ENCODE data around the genes ZCCHC13 and ATP7A.

- RRBS, result no CpG with 5 or more reads among the region's 2 CpGs
These were observed 84.6 kb upstream of the ZCCHC13 start for GRCh38 chrX:74219396-74219717.

DNA sequence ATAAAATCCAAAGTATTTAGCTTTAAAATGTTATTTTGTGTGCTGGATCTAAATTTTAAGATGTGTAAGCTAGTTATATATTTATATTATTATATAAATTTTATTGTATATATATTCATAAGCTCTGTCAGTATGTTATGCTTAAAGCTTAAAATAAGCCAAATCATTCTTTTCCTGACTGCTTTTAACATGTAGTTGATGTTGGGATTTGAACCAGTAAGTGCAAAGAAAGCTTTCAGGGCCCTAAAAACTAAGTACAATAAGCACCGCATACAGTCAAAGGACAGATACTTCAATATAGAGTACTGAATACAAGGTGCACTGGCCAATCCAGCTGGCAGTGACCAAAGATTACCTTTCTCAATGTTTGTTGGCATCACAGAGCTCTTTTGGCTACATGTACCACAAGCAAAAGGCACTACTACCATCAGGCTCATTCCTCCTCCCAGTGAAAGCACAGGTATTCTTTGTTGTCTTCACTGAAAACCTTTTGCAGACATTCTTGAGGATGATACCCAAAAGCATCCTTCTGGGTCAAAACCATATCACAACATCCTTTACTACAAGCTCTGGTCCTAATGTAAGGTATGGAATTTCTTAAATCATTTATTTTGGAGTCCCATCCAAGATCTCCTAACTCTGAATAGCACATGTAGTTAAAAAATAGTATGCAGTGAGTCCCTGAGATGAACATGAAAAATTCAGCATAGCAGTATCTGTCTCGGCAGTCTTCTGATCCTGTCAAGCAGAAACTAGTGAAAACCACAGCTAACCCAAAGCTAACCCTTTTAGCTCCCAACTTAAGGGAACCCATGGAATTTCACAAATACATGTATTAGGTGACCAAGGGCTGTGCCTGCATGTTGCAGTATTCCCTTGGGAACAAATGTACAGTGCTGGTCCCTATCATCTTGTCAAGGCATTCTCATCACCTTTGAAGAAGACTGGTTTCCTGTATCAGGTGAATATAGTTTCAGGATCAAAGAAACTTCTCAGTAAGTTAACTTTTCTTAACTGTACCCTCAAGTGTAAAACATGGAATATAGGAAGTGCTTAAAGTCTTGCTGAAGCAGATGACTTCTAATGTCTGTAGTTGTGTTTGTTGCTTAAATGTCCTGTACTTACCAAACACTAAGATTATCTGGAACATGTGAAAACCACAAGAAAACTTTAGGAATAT is 65.0 kb upstream of the ZCCHC13 start:
- RRBS, result no CpG with 5 or more reads among the region's 2 CpGs

GRCh38 chrX:74304019-74304475 is at the start of gene ZCCHC13:
TSS of gene ZCCHC13 (plus strand) at chrX:74304180.
- RRBS, result no CpG with 5 or more reads among the region's 23 CpGs

GRCh38 chrX:74658809-74659308 is 44.4 kb upstream of the RLIM start:
- RRBS, result 19% methylated on average over 3 of the region's 9 CpGs

- RRBS, result no CpG with 5 or more reads among the region's 11 CpGs
These were observed 2.5 kb downstream of the MAGEE1 start for GRCh38 chrX:76429855-76430664.

- RRBS, result no CpG with 5 or more reads among the region's 3 CpGs
These were observed 129.7 kb downstream of the ATRX start for GRCh38 chrX:77656335-77656779.

- RRBS, result no CpG with 5 or more reads among the region's 3 CpGs
These were observed 110.0 kb downstream of the ATRX start for GRCh38 chrX:77675822-77676553.

GRCh38 chrX:77910284-77911155 is at the start of gene ATP7A:
TSS of gene ATP7A (plus strand) at chrX:77910693.
- RRBS, result 0% methylated on average over 5 of the region's 38 CpGs

GRCh38 chrX:78109507-78110142 is 5.6 kb downstream of the PGK1 start:
- RRBS, result no CpG with 5 or more reads among the region's 3 CpGs

- RRBS, result no CpG with 5 or more reads among the region's 5 CpGs
These were observed 14.7 kb downstream of the TAF9B start for GRCh38 chrX:78124554-78125395.

DNA sequence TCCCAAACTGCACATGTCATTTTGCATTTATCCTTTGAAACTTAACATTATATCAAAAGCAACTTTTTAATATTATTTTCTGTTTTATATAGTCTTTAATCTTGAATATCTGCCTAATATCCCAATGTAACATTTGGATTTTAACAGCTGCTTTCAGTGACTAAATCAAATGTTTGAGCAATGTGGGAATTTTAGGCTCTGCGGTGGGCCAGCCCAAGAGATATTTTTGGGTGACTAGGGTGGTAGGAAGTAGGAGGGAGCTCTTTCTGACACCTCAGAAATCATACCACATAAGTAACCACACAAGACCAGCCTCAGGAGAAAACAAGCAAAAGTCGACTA is 342 bp downstream of the RTL3 start:
- RRBS, result no CpG with 5 or more reads among the region's 2 CpGs

DNA sequence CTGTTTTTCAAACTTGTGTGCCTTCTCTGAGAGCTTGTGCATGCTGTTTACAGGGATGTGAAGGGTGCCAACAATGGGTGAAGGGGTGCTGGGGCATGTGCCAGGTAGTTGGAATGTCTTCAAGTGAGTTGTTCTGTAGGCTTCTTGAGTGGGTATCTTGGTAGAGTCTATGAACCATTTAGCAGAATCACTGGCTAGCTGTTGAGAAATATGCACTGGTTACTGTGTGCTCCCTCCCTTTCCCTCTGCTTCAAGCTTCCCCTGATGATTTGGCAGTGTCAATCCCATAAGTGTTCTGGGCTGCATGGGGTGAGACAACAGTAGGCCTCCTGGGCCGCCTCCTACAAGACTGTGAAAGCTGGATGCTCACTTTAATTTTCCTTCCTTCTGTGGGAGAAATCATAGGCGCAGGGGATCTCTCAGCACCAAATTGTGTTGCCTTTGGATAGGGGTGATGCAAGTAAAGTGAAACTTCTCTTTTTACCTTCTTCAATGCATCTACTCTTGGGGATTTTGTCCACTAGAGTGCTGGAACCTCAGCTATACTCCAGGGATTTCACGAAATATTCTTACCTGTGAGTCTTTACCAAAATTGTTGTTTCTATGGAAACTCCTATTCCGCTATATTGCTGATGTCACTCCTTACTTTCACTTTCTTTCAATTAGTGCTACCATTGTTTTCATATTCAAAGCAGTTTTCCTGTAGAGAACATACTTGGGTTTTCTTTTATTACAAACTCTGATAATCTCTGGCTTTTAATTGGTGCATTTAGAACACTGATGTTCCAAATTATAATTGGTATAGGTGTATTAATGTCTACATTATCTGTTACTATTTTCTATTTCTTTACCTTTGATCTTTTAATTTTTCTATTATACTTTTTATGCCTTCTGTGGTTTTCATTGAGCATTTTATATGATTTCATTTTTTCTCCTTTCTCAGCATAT is 29.8 kb downstream of the ITM2A start:
- RRBS, result no CpG with 5 or more reads among the region's 4 CpGs

GRCh38 chrX:80676455-80677464 is 132.9 kb downstream of the BRWD3 start:
- RRBS, result no CpG with 5 or more reads among the region's 9 CpGs

DNA sequence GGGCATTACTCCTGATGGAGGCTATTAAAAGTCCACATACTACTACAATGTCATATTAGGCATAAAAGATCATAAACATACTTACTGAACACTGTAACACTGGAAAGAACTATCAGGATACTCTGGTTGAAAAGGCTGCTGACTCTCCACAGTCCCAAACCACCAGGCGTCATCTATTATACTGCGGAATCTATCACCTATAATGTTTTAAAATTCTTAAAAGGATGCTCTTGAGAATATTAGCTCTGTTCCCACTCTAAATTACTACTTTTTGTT is 116.9 kb downstream of the BRWD3 start:
- RRBS, result no CpG with 5 or more reads among the region's 2 CpGs

DNA sequence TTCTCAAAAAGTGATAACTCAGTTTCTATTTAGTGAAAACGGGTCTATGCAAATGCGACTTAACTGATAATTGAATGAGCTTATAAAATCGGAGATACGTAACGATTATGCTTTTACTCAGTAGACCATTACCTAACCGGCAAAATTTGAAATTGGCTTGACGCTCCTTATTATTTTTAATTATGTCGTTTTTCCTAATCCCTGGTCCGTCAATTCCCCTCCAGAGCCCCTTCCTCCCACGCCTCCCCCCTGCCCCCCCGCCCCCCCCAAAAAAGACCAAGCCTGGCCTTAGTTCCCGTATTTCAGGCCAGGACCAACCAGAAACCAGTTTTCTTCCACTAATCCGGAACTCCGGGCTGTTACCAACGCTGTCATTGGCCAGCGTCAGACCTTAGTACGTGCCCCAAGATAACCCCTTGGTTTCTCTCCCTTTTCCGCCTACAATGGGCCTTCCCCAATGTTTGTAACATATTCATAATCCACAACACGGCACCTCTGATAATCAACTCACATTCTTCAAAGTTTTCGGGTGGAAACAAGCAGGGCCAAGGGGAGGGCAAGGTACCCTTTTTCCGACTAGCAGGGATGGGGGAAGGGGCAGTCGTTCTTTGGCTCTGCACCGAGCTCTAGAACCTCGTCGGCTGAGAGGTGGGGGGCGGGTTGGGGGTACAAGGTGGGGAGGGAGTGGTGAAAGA is 1.7 kb downstream of the BRWD3 start:
- RRBS, result no CpG with 5 or more reads among the region's 26 CpGs

DNA sequence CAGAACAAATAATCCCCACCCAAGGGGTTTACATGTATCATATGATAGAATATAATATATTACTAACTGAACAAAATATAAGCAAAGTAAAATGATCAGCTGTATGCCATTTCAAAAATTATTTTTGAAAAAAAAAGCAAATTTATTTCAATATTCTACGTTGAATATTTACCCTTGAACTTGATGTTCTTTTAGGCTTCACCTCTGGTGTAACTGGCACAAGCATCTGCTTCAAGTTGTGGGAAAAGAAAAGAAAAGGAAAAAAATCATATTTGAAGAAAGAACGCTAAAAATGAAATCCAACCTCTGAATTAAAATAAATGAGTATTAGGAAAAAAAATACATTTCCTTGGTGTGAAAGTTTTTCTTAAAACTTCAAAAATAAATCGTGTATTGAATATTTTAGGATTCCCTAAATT is 83.4 kb downstream of the HMGN5 start:
- RRBS, result no CpG with 5 or more reads among the region's 3 CpGs

DNA sequence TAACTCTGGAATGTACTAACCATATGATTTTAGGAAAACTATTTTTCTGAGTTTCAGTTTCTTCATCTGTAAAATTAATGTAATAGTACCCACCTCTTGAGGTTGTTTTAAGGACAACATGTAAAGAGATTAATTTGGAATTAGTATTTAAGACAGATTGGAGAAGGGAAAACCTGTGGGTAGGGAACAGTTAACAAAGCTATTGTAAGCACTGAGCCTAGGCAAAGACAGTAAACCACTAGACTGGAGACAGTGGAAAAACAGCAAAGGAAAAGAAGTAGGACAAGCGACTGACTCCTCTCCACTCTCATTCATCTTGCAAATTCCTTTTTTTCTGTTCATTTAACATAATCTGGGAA is 843 bp downstream of the HMGN5 start:
- RRBS, result no CpG with 5 or more reads among the region's 1 CpG

- RRBS, result no CpG with 5 or more reads among the region's 3 CpGs
These were observed 885.6 kb downstream of the SH3BGRL start for GRCh38 chrX:82087436-82087934.

DNA sequence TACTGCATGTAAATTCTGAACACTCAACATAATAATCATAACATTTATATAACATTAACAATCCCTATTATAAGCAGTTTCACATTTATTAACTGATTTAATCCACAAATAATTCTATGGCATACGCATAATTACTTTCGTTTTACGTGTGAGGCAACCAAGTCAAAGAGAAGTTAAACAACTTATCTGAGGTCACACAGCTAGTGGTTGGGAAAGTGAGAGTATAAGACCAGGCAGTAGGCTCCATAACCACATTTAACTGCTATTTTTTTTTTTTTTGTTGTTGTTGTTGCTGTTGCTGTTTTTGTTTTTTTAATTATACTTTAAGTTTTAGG is 972.7 kb upstream of the POU3F4 start:
- RRBS, result no CpG with 5 or more reads among the region's 3 CpGs